ENCODE data around the genes ARMH3, FBXL15 and SUFU.

GRCh38 chr10:101575751-101576355, 12.2 kb downstream of the POLL start:
- RRBS: no CpG with 5 or more reads among the region's 5 CpGs

- RRBS: no CpG with 5 or more reads among the region's 3 CpGs
Observed at GRCh38 chr10:101676306-101676569, 18.7 kb downstream of the FBXW4 start.

DNA sequence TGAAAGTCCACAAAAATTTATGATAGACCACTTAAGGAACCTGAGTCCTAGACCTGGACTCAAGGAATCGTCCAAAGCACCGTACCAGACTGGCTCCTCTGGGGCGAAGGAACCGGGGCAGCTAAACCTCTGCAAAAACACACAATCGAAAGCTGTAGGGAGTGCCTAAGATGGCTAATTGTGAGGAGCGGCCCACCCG, 1.1 kb downstream of the FBXW4 start:
- RRBS: 2% methylated on average over 4 of the region's 7 CpGs

DNA sequence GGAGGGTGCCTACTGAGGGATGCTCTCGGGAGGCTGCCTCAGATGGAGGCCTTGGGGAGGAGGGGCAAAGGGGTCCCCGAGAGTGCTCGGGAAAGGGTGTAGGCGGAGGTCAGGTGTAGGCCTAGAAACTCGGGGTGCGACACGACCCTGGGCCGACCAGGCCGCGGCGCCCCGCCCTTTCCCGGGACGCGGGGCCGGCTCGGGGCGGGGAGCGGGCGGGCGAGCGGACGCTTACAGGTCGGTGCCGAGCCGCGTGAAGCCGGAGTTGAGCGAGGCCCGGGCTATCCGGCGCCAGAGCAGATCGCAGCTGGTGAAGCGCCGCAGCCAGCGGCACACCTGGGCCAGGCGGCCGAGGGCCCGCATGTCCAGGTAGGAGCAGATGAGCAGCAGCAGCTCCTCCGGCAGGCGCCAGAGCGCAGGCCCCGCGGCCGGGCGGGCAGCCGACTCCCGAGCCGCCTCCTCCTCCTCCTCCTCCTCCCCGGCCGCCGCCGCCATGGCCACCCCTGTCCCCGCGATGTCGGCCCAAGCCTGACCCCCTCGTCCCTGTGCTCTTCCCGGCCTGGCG, 742 bp downstream of the FBXW4 start:
- RRBS: 1% methylated on average over 23 of the region's 59 CpGs

- RRBS: no CpG with 5 or more reads among the region's 4 CpGs
Observed at GRCh38 chr10:101859399-101860093, 15.9 kb upstream of the KCNIP2 start.

GRCh38 chr10:101919517-101920245, 76.1 kb upstream of the KCNIP2 start:
- RRBS: no CpG with 5 or more reads among the region's 6 CpGs

- RRBS: no CpG with 5 or more reads among the region's 3 CpGs
Observed at GRCh38 chr10:101968888-101969603, 86.9 kb downstream of the ARMH3 start.

DNA sequence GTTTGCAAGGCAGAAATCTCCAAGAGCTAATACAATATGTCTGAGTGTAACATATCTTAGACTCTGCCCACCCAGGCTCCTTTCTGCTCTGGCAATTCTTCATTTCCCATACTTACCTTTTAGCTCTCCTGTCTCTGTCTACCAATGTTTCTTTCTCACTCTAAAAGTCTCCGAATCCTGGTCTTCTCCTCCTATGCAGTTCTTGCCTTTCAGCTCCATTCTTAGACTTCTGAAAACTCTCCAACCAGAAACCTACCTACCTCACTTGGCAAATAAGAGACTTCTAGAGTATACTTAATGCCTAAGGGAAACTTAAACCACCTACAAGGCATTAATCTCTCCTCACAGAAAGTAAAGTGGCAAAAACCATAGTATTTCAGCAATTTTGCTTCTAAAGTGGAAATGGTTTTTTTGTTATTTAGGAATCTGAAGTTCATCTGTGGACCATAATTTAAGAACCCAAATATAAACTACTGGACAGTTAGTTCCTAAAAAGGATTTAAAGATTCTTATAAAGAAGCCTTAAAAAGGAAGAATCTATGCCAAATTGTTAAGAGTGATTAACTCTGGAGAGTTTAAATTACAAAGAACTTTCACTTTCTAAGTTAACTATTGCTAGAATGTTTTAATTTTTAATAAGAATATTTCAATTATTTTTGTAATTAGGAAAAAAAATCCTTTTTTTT, 57.3 kb downstream of the ARMH3 start:
- RRBS: no CpG with 5 or more reads among the region's 1 CpG

- RRBS: no CpG with 5 or more reads among the region's 3 CpGs
Observed at GRCh38 chr10:102001318-102001951, 54.5 kb downstream of the ARMH3 start.

DNA sequence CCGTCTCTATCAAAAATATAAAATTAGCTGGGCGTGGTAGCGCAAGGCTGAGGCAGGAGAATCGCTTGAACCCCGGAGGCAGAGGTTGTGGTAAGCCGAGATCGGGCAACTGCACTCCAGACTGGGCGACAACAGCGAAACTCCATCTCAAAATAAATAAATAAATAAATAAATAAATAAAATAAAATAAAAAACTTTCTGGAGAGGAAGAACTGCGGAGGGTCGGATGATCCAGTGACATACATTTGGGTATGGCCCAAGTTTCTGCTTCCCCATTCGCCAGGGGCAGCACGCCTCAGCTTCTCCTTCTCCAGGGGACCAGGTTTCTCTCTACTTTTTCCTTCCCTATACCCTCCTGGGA, 844 bp downstream of the ARMH3 start:
- RRBS: no CpG with 5 or more reads among the region's 13 CpGs

GRCh38 chr10:102055510-102056499, at the start of gene ARMH3:
Gene ARMH3 (minus strand): TSS chr10:102056173.
- RRBS: 1% methylated on average over 40 of the region's 84 CpGs

DNA sequence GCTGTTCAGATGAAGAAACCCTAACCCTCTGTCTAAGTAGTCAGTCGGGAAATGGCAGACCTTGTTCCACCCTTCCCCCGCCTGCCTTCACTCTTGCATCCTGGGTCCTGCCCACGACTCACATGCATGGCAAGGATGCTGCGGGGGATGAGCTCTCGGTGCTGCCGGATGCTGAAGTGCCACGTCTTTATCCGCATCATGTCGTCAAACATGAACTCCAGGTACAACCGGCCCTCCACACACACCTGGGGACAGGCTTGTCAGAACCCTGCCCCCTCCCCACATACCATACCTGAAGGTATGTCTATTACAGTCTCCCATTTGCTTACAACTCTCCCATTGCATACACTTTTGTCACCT, 10.4 kb downstream of the LDB1 start:
- RRBS: 64% methylated on average over 5 of the region's 10 CpGs

- RRBS: 71% methylated on average over 3 of the region's 16 CpGs
Observed at GRCh38 chr10:102398377-102399024, 3.0 kb downstream of the NFKB2 start.

- RRBS: no CpG with 5 or more reads among the region's 18 CpGs
Observed at GRCh38 chr10:102401725-102402513, 6.4 kb downstream of the NFKB2 start.

DNA sequence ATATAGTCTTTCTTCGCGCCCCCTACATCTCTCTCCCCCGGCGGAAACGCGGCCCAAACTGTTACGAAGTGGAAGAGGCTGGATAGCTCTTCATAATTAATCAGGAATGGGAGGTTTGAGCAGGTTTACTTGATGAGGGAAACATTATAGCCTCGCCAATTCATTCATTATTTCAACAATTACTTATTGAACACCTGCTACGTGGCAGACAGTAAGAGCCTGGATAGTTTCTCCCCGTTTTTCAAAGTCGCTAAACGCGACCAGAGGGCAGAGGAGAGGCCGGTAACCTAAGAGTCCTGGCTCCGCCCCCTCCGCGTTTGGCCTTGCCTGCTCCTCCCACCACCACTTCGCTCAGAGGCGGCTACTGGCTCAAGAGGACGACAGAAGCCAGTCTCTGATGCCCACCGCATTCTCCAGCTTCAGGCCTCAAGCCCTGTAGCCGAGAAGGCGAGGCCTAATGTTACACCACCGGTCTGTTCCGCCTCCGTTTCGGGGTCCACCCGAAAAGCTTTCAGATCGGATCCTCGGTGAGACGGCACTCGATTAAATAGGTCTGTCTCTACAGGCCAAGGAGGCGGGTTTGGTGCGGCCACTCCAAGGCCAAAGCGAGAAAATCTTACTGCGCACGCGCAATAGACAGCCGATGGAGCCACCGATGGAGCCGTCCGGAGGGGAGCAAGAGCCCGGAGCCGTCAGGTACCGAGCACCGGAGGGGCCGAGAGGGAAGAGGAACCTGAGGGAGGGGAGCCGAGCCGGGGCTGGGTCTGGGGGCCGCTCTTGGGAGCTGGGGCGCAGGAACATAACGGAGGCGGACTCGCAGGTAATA, at the start of gene FBXL15:
Gene FBXL15 (plus strand): TSS at position 350 of the 826 bp plus-strand sequence.
- RRBS: 2% methylated on average over 7 of the region's 54 CpGs

- RRBS: no CpG with 5 or more reads among the region's 7 CpGs
Observed at GRCh38 chr10:102434517-102434995, 2.2 kb upstream of the CUEDC2 start.

DNA sequence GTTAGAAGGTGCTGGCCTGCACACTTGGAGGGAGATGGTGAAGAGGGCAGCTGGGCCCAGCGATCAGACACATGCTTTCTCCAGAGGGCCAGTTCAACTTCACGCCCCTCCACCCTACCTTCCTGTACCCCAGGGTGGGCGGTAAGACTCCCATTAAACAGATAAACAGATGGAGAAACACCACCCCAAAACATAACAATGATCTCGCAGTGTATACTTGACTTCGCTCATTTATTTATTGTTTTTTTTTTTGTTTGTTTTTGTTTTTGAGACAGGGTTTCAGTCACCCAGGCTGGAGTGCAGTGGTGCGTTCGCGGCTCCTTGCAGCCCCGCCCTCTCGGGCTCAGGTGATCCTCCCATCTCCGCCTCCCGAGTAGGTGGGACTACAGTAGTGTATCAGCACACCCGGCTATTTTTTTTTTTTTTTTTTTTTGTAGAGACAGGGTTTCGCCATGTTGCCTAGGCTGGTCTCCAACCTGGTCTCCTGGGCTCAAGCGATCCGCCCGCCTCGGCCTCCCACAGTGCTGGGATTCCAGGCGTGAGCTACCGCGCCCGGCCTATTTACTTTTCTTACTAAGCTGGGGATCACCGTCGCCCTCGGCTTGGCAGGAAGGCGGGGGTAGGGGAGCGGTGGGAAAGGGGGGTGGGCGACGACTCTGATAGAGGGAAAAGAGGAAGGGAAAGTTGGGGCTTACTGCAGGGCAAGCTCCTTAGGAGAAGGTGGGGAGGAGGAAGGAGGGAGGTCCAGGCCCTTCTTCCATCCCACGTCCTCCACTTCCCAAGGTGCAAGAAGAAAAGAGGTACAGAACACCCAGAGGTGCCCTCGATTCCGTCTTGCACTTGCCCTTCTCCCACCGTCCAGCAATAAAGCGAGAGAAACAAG, 1.7 kb downstream of the C10orf95 start:
- RRBS: no CpG with 5 or more reads among the region's 34 CpGs

- RRBS: no CpG with 5 or more reads among the region's 12 CpGs
Observed at GRCh38 chr10:102454675-102455415, 3.5 kb upstream of the C10orf95 start.

DNA sequence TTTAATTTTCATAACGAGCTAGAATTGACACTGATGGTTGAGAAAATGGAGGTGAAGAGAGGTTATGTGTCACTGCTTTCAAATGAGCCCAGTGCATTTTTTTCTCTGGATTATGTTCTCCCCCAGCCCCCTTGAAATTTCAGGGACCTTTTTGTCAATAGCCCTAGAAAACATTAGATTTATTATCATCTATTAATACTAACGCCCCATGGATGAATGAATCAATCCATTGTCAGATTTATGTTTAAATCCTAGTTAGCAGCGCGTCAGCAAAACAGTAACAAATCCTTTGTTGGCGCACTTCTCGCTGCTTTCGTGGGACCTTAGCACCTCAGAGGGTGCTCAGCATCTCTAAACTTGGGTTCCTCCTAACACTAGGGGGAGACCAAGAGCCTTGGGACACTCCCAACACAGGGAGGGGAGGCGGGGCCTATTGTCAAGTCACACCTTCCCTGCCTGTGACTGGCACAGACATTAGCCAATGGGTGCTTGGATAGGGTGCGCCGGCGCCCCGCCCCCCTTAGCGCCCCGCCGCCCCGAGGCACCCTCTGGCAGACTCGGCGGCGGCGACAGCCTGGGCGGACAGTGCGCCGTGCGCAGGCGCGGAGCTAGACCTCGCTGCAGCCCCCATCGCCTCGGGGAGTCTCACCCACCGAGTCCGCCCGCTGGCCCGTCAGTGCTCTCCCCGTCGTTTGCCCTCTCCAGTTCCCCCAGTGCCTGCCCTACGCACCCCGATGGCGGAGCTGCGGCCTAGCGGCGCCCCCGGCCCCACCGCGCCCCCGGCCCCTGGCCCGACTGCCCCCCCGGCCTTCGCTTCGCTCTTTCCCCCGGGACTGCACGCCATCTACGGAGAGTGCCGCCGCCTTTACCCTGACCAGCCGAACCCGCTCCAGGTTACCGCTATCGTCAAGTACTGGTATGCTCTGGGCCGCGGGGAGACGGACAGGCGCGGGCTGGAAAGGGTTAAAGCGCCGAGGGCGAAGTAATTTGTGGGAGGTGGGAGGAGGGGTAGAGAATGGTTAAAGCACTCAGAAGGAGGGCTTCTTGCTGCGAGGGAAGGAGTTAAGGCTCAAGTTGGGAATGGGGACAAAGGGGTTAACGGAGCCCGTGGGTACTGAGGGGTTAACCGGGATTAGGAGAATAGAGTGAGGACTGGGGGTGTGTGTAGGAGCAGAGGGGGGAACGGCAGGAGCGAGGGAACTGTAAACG, at the start of gene SUFU:
Gene SUFU (plus strand): TSS at position 554 of the 1,209 bp plus-strand sequence.
- RRBS: no CpG with 5 or more reads among the region's 73 CpGs

- RRBS: no CpG with 5 or more reads among the region's 3 CpGs
Observed at GRCh38 chr10:102658963-102659261, 14.6 kb downstream of the TRIM8 start.